REH cell (cell line): ENCODE measurements around the genes LKAAEAR1 and PCMTD2.

DNA sequence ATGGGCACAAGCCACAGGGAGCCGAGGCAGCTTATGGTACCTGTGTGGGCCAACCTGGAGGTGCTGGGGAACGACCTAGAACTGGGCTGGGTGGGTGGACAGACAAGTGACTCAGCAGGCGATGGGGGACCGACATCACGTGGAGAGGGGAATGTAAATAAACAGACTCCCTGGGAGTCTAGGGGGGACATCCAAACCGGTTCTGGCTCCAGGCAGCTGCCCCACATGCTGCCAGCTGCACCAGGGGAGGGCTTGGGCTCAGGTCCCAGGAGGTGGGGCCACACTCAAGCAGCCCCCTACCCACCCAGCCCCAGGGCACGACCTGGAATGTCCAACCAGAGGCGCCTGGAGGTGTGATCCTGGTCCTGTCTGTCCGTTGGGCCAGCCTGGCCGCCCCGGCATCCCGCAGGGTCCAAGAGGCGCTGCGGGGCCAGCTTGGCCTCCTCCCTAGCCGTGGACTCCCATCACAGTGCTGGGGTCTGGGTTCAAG lies 4.4 kb downstream of the SAMD10 start:
- PRO-cap, result no peak

DNA sequence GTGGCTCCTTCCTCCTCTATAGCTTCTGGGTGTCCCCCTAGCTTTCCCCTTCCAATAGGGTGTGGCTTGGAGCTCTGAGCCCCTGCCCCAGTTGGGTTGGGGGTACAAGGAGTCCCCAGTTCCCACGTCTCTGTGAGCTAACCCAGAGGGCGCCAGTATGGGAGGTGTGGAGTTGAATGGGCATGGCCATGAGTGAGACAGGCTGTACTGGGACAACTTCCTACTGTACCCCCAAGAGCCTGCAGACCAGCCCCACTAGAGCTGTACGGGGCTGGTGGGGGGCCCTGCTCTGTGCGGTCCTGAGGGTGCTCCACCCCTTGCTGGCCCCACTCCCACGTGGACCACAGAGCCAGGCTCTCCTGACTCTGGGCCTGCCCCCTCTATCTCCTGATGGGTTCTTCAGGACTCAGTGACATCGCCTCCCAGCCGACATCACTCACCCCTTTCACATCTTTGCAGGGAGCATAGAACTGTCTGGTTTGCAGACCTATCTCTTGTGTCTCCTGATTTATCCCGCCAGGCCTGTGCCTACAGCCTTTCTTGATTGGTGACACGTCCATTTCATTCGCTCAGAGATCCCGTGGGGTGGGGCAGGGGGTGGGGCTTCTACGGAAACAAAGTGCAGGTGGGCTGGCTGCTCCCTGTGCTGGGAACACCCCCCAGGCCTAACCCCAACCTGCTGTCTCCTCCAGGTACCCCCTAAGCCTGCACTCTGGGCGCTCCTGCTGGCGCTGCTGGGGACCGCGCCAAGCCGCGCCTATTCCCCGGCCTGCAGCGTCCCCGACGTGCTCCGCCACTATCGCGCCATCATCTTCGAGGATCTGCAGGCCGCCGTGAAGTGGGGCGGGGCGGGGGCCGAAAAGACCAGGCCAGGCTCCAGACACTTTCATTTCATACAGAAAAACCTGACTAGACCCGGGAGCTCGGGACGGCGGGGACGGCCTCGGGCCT lies 1.5 kb downstream of the C20orf204 start:
- PRO-cap, result no peak

DNA sequence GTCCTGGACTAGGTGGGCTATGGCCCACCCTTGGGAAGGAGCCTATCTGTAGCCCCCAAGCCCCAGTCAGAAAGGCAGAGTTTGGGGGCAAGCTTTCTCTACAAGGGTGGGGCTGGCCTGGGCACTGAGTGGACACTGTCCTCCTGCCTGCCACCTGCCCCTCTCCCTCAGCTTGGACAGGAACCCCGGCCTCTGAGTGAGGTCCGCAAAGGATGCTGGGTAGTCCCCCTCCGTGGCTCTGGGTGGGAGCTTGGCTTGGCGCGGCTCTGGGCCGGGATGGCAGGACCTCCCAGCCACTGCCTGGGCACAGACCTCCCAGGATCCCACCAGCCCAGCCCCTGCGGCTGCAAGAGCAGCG lies 2.8 kb upstream of the SOX18 start:
- PRO-cap, result no peak

- PRO-cap, result unidirectional peak, plus-strand start at chr20:64083431; bidirectional peak, plus-strand start at chr20:64083822, minus-strand start at chr20:64083674; bidirectional peak, plus-strand start at chr20:64084068, minus-strand start at chr20:64084074; unidirectional peak, minus-strand start at chr20:64084194; unidirectional peak, minus-strand start at chr20:64084230
Measured at GRCh38 chr20:64083220-64084462, at the start of gene LKAAEAR1. TSS of gene LKAAEAR1 (minus strand) at chr20:64084398.

GRCh38 chr20:64254832-64255898 lies at the start of gene PCMTD2:
TSS of gene PCMTD2 (plus strand) at chr20:64255748.
- PRO-cap, result bidirectional peak, plus-strand start at chr20:64255750, minus-strand start at chr20:64255642

DNA sequence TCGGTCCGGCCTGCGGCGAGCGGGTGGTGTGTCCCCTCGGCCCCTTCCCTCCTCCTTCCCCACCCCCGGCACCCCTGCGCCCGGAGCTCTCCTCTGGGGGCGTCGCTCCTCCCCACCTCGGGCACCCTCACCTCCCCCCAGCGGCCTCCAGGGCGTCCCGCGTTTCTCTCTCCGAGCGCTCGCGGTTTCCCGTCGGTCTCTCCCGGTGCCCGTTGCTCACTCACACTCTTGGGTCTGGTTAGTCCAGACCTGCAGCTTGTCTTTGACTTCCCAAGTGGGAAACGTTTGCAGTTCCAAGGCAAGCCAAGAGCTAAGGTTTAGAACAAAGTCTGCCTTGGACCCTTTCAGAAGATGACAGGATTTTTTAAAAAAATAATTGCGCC lies 342 bp downstream of the PCMTD2 start:
- PRO-cap, result bidirectional peak, plus-strand start at position 155 of the sequence, minus-strand start at position 222 of the sequence